Bronchial lymph node (tissue), 1 donor: Measurements from ENCODE around the genes NEO1, NPTN and ISLR2.

DNA sequence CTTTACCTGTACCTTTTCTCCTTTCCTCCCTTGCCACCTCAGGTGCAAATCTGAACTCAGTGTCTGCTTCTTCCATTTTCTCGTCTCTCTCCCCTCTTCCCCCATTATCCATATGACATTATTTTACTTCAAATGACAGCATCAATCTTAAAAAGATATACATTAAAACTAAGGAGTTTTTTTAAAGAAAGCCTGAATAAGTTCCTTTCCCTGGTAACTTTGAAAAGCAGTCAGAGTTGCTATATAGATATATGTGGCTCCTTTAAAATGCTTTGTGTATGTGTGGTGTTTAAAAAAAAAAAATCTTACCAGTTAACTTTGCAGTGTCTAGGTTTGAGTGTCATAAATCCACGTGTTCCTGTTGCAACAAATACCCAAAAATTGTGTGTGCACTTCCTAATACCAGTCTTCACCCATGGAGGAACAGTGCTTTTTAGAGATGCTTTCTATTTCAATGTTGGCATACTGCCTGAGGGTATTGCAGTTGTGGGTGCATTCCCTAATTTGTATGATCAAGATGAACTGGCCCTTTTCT, 69.2 kb upstream of the GOLGA6B start:
- PRO-cap = no peak

DNA sequence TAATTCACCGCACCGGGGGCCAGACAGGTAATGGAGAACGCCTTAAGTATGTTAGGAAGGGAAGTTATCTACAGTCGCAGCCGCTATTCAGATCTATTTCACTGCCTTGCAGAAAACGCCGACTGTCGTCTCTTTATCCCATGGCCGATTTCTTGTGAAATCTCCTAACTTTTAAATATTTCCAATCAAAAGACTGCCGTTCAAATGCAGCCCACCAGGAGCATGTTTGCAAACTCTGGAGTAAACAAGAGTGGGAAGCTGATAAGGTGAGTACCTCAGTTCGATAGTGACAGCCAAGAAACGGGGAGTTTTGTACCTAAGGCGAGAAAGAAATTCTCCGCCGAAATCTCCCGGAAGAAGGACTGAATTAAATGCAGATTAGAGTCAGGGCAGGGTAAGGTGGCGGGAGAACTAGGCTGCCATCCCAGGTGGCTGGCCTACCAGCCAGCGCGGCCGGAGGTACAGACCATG, 445 bp downstream of the HIGD2B start:
- PRO-cap = no peak

GRCh38 chr15:72752336-72753067, 31.1 kb downstream of the ADPGK start:
- PRO-cap = no peak

- PRO-cap = bidirectional peak, plus-strand start at chr15:73052380, minus-strand start at chr15:73052158; unidirectional peak, plus-strand start at chr15:73052534
These were observed at the start of gene NEO1 for GRCh38 chr15:73052256-73052983. Gene NEO1 (plus strand): TSS chr15:73052463.

- PRO-cap = no peak
These were observed 89.0 kb downstream of the NEO1 start for GRCh38 chr15:73141045-73141781.

DNA sequence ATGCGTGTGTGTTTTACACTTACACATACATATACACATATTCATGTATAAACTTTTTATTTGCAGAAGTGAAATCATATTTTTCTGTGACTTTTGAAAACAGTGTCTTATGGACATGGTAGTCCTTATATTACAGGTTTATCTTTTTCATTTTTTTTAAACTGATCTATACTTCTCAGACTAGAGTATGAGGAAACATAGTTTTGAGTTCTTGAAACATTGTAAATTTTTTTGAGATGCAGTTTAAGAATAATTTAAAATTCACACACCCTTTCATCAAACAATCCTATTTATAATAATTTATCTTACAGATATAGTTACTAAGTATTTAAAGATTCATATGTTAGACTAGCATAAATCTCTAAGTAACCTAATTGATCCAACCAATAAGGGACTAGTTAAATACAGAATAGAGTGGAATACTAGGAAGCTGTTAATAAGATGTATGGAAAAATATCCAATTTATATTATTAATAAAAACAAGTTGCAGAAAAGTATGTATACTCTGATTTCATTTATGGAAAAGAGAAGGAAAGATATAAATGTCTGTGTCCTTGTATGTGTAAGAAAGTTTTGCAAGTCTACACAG, 140.1 kb downstream of the NEO1 start:
- PRO-cap = no peak

DNA sequence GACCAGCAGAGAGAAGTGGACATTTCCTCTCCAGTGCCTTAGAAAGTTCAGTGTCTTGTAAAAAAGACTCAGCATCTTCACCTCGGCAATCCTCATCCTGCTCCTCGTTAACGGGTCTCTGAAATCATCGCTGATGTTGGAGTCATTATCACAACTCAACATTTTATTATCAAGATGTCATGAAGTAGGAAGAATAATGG, 61.3 kb downstream of the NPTN start:
- PRO-cap = no peak

DNA sequence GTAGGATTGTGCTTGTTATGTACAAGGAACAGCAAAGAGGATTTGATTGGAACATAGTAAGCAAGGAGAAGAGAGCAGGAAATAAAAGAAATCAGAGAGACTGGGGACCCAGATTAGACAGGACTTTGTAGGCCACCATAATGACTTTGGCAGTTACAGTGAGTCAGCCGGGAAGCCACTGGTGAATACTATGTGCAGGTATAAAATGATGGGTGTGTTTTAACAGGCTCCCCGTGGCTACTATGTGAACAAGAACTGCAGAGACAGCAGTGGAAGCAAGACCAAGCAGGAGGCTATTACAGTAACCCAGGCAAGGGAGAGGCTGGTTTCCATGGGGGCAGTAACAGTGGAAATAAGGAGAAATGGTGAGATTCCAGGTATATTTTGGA, 55.2 kb downstream of the NPTN start:
- PRO-cap = no peak

DNA sequence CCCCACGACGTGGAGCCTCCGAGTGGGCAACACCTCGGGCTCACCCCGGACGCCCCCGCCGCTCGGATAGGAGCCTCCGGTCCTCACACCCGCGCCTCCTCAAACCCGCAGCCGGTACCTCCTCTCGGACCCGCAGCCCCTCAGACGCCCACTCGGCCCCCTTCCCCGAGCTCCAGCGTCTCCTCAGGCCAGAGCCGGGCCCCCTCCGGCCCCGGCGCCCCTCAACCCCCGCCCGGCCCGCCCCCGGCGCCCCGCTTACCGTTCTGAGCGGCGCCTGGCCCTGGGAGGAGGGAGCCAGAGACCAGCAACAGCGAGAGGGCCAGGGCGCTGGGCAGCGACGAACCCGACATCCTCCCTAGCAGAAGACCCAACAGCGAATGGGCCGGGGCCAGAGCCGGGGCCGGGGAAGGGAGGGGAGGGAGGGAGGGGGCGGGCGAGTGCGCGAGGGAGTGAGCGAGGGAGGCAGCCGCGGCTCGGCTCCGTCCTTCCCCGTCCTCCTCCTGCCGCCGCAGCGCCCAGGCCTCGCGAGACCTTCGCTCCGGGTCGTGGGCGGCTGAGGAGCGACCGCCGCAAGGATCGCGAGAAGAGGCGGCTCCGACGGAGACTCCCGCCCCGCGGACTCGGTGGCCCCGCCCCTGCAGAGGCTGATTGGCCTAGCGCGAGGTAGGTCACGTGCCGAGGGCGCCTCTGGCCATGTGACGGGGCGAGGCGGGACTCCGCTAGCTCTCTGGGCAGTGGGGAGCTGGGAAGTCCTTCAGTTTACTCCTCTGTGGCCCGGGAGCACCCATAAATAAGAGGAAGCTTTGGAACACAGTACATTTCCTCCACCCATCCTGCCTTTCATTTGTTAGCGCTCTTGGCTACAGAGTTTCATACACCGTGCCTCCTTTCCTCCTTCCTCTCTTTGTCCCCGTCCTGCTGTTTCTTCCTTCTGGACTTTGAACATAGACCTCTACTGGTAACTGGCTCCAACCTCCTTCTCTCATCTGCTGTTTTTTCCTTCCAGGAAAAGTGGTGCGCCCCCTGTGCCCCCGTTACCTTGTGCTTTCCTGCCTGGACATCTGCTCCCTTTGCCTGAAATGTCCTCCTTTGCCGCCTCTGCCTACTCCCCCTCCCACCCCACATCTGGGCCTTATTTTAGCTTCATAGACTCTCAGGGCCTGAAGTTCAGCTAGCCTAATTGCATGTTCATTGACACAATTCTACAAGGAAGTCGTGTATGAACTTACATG, at the start of gene NPTN:
Gene NPTN, minus strand, starts transcription at position 524 of the 1,232 bp plus-strand sequence.
- PRO-cap = bidirectional peak, plus-strand start at position 757 of the sequence, minus-strand start at position 502 of the sequence

GRCh38 chr15:73705287-73705770, 21.1 kb downstream of the CD276 start:
- PRO-cap = no peak

GRCh38 chr15:73946329-73946963, 20.2 kb downstream of the LOXL1 start:
- PRO-cap = no peak

- PRO-cap = no peak
These were observed 25.3 kb downstream of the LOXL1 start for GRCh38 chr15:73951512-73952018.

DNA sequence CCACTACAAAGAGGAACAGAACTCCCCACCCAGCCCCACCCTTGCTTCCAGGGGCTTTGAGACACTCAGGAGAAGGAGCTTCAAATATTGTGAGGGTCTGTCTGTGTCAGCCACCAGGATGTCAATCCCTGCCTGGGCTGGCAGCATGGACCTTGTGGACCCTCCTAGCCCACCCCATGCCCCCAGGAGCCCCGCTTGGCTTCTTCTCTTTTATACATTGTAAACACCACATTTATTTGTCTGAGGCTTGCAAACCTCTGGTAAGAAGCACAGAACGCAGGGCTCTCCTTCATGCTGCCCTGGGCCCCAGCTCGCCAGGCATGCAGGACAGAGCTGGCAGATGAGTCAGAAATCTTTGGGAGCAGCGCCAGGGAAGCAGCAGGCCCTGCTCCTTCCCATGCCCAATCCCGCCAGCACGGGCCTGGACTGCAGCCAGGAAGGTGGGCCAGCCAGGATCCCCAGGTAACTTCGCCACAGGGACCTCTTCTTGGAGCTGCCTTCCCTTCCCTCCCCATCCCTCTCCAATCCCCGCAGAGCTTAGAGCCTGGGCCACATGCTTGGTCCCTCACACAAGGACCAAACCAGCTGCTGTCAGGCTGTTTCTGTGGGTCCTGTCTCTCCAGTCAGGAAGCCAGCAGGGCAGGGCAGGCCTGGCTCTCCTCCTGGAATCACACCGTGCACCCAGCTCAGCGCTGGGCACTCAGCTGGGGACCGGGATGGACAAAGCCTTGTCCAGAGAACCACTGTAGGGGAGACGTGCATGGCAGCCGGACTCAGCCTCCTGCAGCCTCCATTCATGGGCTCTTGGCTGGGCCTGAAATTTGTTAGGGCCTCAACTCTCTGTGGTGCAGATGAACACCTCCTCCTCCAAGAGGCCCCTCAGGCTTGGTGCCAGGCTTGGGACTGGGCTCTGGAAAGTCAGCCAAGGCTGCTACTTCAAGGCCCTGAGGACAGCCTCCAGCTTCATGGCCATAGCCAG, 8.8 kb downstream of the STOML1 start:
- PRO-cap = no peak

- PRO-cap = no peak
These were observed 38.0 kb downstream of the GOLGA6A start for GRCh38 chr15:74044191-74044983.

GRCh38 chr15:74129789-74130734, at the start of gene ISLR2:
Gene ISLR2 (plus strand): TSS chr15:74130586.
- PRO-cap = no peak

DNA sequence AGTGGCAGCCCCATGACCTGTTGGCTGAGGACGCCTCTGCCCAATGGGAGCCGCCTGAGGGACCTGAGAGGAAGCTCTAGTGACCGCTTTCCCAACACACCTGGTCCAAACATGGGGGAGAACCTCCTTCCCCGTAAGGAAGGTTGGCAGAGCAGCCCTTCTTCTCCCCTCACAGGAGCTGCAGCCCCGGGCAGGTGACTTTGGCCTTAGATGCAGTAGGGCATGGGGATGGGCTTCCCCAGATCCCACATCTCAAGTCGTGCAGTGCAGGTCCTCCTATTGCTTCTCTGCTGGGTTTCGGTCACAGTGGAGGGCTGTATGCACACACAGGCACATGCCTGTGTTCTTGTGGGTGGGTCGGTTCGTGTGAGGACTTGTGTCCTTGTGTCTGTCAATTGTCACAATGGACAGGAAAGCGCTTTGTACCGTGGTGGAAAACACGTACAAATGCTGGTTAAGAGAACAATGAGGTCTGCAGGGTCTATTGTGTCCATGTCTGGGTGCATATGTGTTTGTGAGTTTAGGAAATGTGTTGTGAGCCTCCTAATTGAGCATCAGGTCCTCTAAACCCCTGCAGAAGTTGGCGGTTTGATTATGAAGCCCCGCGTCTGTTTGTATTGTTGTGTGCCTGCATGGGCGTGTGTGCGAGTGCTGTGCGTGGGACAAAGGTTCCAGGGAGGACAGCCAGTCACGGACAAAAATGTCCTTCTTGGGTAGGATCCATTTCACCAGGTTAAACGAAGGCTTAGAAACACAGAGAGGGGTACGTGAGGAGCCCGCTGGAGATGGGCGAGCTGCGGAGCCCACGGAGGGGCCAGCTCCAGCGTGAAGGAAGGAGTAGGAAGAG, 1.5 kb downstream of the ISLR2 start:
- PRO-cap = no peak

GRCh38 chr15:74369002-74369518, 1.6 kb upstream of the CYP11A1 start:
- PRO-cap = no peak

DNA sequence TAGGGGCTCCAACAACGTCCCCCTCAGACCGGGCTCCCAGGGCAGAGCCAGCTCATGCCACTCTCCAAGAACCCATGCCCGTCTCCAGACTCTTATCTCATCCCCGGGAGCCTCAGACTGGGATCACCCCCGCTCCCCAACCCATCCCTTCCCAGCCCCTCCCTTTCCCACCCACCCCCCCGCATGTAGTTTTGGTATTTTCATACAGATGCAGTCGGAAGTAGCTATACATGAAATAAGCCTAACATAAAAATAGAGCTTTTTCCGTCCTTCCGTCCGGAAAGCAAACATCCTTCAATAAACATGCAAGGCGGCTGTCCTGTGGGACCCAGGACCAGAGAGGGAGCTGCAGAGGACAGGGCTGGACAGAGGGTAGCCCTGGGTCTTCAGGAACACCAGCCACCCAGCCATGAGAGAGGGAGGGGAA, 24.0 kb downstream of the SEMA7A start:
- PRO-cap = no peak

DNA sequence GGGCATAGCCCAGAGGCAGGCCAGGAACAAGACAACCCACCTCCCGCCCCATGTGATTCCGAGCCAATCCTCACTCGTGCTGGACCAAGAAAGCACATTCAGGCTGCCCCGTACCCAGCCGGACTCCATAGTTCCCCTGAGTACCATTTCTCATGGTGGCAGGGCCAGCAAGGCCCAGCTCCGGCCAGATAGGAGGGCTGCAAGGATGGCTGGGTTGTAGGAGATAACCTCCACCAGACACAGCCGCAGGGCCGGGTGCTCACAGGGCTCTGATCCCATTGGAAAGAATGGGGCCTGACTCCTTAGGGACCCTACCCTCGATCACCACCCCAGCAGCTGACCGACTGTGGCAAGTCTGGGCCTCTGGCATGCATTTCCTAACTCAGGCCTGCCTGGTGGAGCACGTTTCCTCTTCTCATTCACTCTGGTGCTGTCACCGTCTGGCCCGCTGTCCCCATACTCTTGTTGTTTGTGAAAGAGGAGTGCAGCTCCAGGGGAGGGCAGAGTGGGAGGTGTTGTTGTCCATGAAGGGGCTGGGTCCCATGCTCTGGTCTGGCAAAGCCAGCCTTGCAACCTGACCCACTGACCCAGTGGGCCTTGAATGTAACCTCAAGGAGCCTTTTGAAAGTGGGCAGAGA, 11.2 kb downstream of the SEMA7A start:
- PRO-cap = no peak

DNA sequence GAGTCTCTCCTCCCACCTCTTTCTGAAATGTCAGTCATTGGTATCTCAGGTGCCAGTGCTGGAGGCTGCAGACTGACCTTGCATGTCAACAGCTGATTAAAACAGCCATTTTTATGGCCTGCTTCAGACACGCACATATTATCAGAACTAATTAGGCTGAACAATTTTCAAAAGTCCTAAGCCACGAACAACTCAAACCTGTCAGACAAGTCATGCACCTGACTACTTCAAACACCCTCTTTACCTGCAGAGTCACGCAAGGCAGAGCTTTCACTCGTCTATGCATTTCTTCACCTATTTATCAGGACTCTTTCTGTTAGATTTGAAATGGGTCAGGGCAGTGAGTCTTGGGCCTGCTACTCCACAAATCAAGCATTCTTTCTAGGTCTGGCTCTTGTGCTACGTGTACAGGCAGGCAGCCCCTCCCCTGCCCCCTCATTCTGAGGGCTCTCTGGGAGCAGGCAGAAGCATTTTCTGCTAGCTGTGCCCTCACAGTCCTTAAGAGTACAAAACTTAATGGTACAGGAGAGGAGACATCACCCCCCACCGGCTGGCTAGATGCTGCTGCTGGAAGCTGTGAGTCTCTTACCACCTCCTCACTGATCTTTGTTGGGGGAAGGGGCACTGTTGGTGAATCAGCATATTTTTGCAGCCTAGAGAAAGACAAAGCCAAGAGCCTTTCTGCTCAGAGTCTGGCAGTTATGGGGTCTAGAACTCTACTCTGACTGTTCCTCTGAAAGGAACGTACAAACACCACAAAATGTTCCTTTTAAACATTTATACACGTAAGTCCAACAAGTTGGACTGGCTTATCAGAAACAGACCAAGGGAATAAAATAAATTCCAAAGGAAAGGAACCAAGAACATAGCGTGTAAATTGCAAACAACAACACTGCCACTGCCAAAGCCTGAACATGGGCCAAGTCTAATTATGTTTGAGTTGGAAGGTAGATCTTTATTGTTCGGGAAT, 27.0 kb downstream of the CLK3 start:
- PRO-cap = no peak